Gastroesophageal sphincter (tissue), 4 donors: ENCODE measurements around a stretch of chr5.

DNA sequence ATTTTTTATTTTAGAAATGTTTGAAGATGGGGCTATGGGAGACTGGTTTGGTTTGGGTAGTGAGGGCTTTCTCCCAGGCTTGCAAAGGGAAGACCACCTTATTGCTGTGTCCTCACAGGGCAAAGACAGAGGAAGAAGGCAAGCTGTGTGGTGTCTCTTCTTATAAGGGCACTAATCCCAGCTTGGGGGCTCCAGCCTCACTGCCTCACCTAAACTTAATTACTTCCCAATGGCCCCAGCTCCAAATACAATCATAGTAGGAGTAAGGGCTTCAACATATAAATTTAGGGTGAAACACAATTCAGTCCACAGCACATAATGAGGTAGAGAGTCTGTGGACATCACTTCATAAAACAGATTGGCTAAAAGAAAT lies 587.3 kb upstream of the H3Y1 start:
- PRO-cap = no peak
- RAMPAGE, long total RNA, 4 experiments = no peak in any of the 4 experiments

DNA sequence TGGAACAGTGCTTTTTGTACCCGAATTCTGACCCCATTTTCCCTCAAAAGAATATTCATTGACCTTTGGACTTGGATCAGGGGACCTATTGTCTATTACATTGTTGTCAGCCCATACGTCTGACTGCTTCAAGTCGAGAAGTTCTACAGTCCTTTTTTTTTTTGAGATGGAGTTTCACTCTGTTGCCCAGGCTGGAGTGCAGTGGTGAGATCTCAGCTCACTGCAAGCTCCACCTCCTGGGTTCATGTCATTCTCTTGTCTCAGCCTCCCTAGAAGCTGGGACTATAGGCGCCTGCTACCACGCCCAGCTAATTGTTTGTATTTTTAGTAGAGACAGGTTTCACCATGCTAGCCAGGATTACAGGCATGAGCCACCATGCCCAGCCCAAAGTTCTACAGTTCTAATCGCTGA lies 1089.2 kb upstream of the H3Y1 start:
- PRO-cap = no peak
- RAMPAGE, long total RNA, 4 experiments = no peak in any of the 4 experiments

- PRO-cap = no peak
- RAMPAGE, long total RNA, 4 experiments = no peak in any of the 4 experiments
Observed at GRCh38 chr5:20612965-20613293, 624.9 kb upstream of the CDH18 start.

DNA sequence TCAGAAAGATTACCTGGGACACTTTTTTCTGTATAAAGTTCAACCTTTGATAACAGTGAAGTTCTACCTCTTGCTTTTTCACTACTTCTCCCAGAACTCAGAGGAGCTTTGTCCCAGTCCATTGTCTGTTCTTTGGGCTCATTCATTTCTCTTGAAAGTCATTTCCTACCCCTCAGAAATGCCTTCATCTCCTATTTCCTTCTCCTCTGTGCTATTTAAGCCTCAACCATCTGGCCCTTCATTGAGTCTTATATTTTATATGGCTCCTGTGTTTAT lies 16.4 kb upstream of the CDH10 start:
- PRO-cap = no peak
- RAMPAGE, long total RNA, 4 experiments = no peak in any of the 4 experiments

- PRO-cap = no peak
- RAMPAGE, long total RNA, 4 experiments = no peak in any of the 4 experiments
Observed at GRCh38 chr5:25083373-25083760, 438.6 kb upstream of the CDH10 start.

- PRO-cap = no peak
- RAMPAGE, long total RNA, 4 experiments = no peak in any of the 4 experiments
Observed at GRCh38 chr5:27473284-27473854, 435.0 kb upstream of the CDH9 start.

DNA sequence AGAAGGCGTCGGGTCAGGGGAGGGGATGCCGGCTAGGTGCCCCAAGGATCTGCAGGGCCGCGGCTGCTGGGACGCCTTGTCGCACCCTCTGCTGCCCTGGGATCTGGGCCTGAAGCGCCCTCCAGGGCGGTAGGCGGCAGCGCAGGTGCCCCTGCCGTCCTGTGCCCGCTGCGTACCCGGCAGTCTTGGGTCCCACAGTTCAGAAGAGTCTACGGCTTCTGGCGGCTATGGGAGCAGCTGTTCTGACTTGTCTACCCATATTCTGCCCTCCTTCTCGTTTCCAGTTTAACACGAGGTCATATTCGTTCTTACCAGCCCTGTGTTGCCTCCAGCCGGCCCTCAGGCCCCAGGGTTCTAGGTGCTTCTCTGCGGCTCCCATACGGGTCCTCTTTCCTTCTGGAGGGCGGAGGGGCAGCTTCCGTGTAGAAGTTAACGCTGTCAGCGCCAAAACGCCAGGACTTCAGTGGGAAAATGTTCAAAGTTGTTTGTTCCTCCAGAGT lies 1771.9 kb upstream of the CDH9 start:
- PRO-cap = no peak
- RAMPAGE, long total RNA, 4 experiments = no peak in any of the 4 experiments

DNA sequence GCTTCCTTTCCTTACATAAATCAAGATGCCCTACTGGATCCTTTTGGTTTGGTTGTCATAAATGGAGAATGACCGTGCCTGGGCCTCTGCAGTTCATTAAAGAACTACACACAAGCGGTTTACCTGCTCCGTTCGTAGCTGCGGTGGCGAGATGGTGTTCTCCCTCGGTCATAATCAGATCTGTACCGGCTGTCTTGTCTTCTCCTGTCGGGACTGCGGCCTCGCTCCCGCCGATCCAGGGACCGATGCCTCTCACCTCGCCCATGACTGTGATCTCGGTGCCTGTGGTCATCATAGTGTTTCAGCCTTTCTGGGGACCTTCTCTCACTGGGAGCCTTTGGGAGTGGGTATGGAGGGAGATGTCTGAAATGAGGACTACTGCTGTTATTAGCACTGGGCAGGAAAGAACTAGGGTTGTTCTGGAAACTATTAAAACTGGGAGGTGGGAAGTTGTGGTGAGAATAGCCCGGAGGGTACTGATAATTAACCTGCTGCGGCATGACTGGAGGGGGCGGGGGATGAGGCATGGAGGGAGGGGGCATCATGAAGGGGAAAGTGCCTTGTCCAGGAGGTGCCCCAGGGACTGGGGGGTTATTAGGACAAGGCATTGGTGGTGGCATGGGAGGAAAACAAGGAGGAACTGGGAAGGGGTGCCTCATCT lies 5.8 kb downstream of the DROSHA start:
- PRO-cap = no peak
- RAMPAGE, long total RNA, 4 experiments = start-site peak on the minus strand in 1 of 4 experiments, centred at position 354 of the sequence, 25 reads per replicate

GRCh38 chr5:31663408-31663828 lies 24.5 kb downstream of the PDZD2 start:
- PRO-cap = no peak
- RAMPAGE, long total RNA, 4 experiments = no peak in any of the 4 experiments

DNA sequence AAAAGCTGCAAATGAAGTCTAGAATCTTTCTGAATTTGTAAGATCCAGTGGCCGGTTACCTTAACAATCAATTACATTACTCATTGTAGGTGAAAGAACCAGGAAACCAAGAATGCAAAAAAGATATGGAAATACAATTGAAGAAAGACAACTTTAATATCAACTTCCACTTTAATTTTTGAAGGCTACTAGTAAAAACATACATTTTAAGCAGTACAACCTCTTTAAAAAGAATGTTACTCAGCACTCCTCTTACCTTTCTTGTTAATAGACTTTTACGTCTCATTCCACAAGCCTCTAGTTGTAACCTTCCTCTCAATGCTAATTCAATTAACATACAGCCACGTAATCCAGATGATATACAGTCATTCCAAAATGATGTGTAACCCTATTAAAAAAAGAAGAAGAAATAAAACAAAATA lies 30.6 kb downstream of the GOLPH3 start:
- PRO-cap = no peak
- RAMPAGE, long total RNA, 4 experiments = no peak in any of the 4 experiments

DNA sequence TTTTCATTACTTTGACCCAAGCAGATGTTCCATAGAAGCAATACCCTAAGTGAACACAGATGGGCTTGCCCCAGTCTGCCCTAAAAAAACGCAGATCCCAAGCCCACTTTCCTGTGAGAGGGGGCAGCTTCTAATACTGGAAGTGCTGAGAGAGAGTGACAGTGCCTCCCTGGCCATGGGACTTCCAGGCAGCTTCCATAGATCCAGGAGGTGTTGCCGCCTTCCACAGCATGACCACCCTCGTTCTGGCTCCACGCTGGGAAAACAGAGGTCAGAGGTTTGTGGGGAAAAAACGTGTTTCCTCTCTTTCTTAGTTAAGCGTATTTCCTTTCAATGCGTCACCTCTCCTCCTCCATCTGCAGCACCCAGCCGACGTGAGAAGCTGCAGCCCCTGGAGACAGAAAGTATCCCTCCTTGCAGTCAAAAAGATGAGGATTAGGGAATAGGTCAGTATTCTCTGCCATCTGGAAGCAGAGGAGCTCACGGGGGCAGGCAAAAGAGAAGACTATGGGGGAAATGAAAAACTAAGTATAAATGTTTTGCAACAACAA lies 38.2 kb downstream of the MTMR12 start:
- PRO-cap = no peak
- RAMPAGE, long total RNA, 4 experiments = no peak in any of the 4 experiments

DNA sequence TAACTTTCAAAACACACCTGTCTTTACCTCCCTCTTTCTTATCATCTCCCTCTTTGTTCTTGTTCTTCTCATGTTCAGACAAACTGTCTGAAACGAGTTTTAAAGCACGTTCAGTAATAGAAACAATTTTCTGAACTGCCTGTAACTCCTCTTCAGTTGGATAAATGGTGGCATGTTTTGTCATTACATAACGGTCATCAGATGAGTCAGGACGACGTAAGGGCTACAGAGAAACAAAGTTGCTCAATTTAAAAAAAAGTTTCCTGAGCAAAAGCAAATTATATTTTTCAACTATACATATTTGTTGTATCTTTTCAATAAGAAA lies 56.1 kb downstream of the ZFR start:
- PRO-cap = no peak
- RAMPAGE, long total RNA, 4 experiments = no peak in any of the 4 experiments

GRCh38 chr5:32396981-32397365 lies 47.6 kb downstream of the ZFR start:
- PRO-cap = no peak
- RAMPAGE, long total RNA, 4 experiments = start-site peak on the minus strand in 1 of 4 experiments, at chr5:32397221-32397330 at its widest, 187 reads per replicate

DNA sequence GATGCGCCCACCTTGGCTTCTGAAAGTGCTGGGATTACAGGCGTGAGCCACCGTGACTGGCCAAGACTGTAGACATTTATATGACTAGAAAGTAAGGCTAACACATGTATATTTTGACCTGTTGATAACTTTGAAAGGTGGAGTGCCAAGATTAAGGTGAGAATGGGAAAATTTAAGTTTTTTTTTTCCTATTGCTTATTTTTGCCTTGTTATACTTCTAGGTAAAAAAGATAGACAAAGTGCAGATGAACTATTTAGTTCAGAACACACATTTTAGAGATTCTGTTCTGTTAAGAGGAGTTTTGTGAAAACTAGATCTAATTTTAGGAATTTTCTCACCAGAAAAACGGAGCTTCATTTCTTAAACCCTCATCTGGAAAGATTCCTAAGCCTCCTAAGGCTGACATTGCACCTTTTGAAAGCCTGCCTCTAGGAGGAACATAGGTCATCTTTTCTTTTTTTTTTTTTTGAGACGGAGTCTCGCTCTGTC lies 7.9 kb downstream of the SUB1 start:
- PRO-cap = no peak
- RAMPAGE, long total RNA, 4 experiments = no peak in any of the 4 experiments

DNA sequence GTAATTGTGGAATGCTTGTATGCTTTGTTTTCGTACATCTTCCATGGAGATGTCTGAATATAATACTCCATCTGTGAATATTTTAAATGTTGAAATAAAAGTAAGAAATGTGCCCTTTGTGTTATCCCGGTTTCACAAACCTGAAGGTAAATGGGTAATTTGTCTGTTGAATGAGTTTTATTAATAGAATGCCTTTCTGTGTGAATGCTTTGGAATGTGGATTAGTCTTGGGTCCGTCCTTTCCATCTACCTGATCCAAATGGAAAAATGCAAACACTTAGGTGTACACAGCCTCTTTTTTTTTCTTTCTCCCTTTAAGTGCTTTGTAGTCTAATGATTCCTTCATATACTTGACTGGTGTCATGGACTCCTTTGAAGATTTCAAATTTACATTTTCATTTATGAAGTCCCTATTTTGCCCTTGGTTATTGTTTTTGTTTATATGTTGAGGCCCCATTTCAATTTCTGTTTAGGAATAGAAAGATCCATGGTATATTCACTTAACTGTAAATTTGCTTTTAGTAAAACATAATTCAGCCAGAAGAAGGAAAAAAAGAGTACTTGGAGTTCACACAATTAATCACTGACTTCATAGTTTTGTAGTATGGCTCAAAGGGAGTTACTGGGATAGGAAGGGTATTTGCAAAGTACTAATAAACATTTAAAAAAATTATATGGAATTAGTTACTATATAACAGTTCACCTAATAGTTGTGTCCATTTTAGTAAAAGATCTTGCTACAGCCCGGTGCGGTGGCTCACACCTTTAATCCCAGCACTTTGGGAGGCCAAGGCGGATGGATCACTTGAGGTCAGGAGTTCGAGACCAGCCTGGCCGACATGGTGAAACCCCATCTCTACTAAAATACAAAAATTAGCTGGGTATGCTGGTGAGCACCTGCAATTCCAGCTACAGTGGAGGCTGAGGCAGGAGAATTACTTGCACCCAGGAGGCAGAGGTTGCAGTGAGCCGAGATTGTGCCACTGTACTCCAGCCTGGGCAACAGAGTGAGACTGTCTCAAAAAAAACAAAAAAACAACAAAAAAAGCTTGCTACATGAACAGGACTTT lies 18.9 kb downstream of the SUB1 start:
- PRO-cap = no peak
- RAMPAGE, long total RNA, 4 experiments = no peak in any of the 4 experiments

GRCh38 chr5:32630321-32631023 lies 45.1 kb downstream of the SUB1 start:
- PRO-cap = no peak
- RAMPAGE, long total RNA, 4 experiments = no peak in any of the 4 experiments

DNA sequence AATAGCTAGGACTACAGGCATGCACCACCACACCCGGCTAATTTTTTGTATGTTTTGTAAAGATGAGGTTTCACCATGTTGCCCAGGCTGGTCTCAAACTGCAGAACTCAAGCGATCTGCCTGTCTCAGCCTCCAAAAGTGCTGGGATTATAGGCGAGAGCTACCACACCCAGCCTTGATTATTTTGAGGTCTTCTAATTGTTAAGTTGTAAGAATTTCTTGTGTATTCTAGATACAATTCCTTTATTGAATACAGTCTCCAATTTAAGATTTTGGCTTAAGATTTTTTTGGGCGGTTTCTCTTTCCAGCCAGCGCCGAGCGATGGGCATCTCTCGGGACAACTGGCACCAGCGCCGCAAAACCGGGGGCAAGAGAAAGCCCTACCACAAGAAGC lies 278.9 kb upstream of the TARS1 start:
- PRO-cap = no peak
- RAMPAGE, long total RNA, 4 experiments = start-site peak on the plus strand in 3 of 4 experiments, centred at positions 298 to 311 of the sequence, 11 to 191 reads per replicate

- PRO-cap = no peak
- RAMPAGE, long total RNA, 4 experiments = no peak in any of the 4 experiments
Observed at GRCh38 chr5:33989251-33989782, 4.8 kb upstream of the SLC45A2 start.

GRCh38 chr5:34006729-34007504 lies 933 bp downstream of the AMACR start:
- PRO-cap = no peak
- RAMPAGE, long total RNA, 4 experiments = no peak in any of the 4 experiments

GRCh38 chr5:34165230-34165745 lies 122.3 kb upstream of the C1QTNF3 start:
- PRO-cap = no peak
- RAMPAGE, long total RNA, 4 experiments = no peak in any of the 4 experiments